Gastroesophageal sphincter (tissue), 4 donors: ENCODE data around the genes TDRD12 and CEBPA.

- PRO-cap: no peak
- RAMPAGE, long total RNA, 4 experiments: no peak in any of the 4 experiments
Observed at GRCh38 chr19:30374651-30375485, 2.7 kb downstream of the ZNF536 start.

DNA sequence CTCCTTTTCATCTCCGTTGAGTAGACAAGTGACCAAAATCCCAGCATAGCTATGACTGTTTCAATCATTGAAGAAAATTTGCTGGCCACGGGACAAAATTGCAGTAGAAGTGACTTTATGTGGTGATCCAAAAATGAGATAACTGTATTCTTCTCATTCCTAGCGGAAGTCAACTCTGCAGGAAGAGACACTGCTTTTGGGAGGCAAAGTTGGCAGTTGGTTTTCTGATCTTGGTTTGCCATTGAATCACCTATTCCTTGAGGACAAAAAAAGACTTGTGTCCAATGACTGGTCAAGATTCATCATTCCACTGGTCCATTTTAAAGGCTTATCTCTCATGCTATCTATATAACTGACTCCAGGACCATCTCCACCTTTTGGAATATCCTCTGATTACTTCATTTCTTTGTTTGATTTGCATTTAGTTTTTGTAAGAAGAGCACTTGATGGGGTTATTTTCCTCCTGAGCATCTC lies 454.3 kb downstream of the ZNF536 start:
- PRO-cap: no peak
- RAMPAGE, long total RNA, 4 experiments: no peak in any of the 4 experiments

DNA sequence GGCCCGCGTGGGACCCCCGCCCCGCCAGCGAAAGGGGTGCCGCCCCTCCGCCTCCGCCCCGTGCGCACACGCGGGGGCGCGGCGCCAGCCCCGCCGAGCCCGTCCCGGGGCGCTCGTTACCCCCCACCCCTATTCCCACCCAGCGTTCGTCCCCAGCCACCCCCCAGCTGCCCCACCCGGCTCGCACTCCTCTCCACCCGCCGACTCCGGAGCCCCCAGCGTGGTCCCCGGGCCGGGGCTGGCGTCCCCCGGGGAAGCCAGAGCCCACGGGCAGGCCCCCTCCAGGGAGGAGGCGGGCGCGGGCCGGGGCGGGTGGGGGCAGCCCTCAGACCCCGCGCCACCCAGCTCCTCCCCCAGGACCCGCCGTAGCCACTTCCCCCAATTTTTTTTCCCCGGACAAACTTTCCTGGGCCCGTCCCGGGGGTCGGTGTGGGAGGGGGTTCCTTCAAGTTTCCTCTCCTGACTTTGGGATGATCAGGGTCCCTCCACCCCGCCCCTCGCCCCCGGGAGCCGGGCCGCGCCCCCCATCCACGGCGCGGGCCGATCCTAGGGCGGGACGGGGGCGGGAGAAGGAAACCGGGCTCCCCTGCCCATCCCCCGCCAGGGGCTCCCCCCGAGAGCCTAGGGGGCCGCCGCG lies 804 bp upstream of the TSHZ3 start:
- PRO-cap: bidirectional peak, plus-strand start at position 142 of the sequence, minus-strand start outside the sequence; bidirectional peak, plus-strand start at position 399 of the sequence, minus-strand start at position 240 of the sequence
- RAMPAGE, long total RNA, 4 experiments: no peak in any of the 4 experiments

GRCh38 chr19:32091163-32091869 lies 254.1 kb upstream of the ZNF507 start:
- PRO-cap: no peak
- RAMPAGE, long total RNA, 4 experiments: no peak in any of the 4 experiments

DNA sequence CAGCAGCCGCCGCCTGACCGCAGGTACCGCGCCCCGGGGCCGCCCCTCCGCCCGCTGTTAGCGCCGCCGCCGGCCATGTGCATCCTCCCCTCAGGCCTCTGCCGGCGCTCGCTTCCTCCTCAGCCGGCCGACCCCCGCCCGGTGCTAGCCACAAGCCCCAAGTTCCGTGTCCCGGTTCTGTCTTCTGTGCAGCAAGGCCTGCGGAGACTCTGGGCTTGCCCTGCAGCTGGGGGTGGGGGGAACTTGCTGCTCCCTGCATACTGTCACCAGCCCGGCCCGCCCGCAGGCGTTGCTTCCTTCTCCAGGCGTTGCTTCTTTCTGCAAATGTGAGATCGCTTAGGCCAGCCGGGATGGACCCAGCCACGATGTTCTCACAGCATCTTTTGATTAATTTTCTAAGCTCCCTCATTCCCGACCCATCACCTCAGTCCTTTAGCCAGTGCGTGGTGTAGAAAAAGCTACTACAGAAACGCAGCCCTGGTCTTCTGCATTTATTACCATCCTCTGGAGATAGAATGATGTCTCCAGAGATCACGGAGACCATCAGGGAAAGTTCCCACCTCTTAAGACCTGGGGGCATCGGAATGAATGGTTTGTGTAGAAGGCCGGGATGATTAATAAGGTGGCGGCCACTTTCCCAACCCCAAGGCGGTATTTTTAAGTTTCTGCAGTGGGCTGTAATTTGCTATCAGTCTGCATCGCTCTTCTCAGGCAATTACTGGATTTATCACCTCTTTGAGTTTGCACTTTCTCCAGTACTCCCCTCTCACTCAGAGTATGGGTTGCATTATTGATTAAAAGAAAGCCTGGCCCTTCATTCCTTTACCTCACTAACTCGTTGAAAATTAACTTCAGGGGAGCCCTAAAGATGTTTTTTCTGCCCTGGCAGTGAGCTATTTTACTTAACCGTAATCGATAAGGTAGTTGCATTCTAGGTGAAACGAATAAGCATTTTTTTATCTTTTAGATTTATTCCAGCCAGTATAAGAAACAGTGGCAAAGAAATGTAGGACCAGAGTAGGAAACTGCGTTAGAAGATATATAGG lies 674 bp downstream of the ZNF507 start:
- PRO-cap: no peak
- RAMPAGE, long total RNA, 4 experiments: no peak in any of the 4 experiments

- PRO-cap: no peak
- RAMPAGE, long total RNA, 4 experiments: no peak in any of the 4 experiments
Observed at GRCh38 chr19:32363015-32363783, 17.8 kb downstream of the ZNF507 start.

DNA sequence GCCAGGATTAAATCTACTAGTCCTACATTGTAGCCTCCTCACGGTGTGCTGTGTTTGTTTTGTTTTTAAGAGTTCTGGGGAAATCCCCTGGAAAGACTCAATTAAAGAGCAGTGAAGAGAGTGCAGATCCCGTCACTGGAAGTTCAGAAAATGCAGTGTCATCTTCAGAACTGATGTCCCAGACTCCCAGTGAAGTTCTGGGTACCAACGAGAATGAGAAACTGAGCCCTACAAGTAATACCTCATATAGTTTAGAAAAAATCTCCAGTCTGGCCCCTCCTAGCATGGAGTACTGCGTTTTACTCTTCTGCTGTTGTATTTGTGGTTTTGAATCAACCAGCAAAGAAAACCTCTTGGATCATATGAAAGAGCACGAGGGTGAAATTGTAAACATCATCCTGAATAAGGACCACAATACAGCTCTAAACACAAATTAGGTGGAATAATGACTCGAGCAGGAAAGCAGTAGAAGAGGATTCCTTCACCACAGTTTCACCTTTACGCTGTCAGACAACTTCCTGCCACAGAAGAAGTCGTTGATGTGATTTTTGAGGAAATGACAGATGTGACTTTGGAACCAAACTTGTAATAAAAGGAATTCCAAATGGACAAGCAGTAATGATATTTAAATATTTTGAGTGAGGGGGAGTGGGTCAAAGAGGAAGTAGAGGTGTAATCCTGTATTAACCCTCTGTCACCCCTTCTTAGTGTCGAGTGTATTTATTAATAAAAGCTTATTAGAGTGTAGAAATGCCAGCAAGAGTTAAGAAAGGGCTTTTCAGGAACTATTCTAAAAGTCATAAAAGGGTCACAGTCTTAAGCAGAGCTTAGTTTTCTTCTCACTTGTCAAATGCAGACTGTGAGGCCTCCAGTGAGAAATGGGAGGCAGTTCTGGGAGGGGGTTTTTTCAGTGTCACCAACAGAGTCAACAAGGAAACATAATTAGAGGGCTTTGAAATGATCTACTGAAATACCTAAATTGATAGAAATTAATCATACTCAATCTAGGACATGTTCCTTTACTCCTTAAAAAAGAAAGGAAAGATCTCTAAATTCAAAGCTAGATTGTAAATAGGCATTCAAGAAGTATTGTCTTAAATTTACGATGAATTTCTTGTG lies 22.6 kb upstream of the DPY19L3 start:
- PRO-cap: no peak
- RAMPAGE, long total RNA, 4 experiments: no peak in any of the 4 experiments

DNA sequence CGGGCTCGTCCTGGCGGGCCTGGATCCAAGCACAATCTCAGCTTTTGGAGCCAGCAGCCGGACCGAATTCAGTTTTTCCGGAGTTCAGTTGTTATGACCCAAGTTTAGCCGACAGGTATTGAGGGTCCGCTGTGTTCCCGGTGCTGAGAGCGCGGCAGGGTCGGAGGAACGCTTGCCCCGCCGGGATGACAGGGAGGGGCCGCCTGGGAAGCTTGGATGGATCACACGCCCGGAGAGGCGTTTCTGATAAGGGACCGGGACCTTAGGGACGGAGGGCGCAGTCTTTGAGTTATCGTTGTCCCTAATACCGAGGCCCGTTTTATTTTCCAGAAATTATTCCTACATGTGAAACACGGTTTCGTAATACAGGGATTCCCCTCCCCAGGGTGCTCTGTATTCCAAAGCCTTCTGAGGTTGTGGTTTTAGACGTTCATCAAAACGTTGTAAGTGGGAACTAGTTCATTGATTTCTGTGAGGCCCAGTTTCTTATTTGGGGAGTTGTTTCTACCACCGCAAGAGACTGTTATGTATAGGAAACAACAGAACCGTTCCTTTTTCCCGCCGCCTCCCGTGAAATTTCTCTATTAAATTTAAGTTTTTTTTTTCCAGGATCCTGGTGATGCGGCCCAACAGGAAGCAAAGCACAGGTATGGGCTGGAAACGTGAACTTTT lies 732 bp downstream of the PDCD5 start:
- PRO-cap: no peak
- RAMPAGE, long total RNA, 4 experiments: no peak in any of the 4 experiments

GRCh38 chr19:32653728-32654060 lies 21.3 kb downstream of the ANKRD27 start:
- PRO-cap: no peak
- RAMPAGE, long total RNA, 4 experiments: no peak in any of the 4 experiments

GRCh38 chr19:32666054-32666432 lies 8.9 kb downstream of the ANKRD27 start:
- PRO-cap: no peak
- RAMPAGE, long total RNA, 4 experiments: no peak in any of the 4 experiments

DNA sequence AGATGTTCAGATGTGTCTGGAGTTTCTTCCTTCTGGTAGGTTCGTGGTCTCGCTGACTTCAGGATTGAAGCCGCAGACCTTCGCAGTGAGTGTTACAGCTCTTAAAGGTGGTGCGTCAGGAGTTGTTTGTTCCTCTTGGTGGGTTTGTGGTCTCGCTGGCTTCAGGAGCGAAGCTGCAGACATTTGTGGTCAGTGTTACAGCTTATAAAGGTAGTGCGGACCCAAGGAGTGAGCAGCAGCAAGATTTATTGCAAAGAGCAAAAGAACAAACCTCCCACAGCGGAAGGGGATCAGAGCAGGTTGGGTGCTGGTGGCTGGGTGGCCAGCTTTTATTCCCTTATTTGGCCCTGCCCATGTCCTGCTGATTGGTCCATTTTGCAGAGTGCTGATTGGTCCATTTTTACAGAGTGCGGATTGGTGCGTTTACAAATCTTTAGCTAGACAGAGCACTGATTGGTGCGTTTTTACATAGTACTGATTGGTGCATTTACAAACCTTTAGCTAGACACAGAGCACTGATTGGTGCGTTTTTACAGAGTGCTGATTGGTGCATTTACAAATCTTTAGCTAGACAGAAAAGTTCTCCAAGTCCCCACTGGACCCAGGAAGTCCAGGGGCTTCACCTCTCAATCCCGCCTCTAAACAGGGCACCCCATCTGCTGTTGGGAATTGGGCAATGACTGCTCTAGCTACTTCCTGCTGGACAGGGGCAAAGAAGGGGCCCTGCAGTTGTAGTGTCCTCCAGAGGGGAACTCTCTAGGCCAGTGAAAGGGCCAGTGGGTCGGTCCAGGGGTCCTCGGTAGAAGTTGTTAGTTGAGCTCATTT lies 1.8 kb downstream of the NUDT19 start:
- PRO-cap: unidirectional peak, minus-strand start at position 302 of the sequence
- RAMPAGE, long total RNA, 4 experiments: no peak in any of the 4 experiments

DNA sequence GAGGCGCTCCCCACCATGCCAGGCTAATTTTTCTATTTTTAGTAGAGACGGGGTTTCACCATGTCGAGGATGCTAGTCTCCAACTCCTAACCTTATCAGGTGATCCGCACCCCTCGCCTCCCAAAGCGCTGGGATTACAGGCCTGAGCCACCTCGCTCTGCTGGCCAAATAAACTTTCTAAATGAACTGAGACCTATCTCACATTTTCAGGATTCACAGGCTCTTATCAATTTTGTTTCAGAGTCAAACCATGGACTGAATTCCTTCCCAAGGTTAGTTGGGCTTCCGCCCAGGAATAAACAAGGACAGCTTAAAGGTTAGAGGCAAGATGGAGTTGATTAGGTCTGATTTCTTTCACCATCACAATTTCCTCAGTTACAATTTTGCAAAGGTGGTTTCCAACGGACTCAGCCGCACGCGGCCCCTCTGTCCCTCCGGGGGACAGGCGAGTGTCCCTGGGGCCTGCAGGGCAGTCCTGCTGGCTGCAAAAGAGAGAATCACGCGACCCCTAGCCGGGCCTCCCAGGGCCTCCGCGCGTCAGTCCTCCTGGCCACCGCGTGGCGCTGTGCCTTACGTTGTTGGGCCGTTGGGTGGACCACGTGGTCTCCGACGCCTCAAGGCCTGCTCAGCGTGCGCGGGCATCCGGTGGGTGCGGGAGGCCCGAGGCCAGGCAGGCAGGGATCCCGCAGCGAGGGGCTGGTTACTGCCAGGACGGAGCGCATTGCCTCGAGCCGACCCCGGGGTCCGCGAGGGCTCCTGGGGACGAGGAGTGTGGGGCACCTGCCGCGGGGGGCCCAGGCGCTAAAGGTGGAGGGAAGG lies at the start of gene TDRD12:
Gene TDRD12, plus strand, starts transcription at position 622 of the 819 bp plus-strand sequence.
- PRO-cap: no peak
- RAMPAGE, long total RNA, 4 experiments: no peak in any of the 4 experiments

- PRO-cap: no peak
- RAMPAGE, long total RNA, 4 experiments: no peak in any of the 4 experiments
Observed at GRCh38 chr19:32787284-32787952, 67.9 kb downstream of the TDRD12 start.

GRCh38 chr19:32902397-32902867 lies 32.9 kb upstream of the SLC7A9 start:
- PRO-cap: no peak
- RAMPAGE, long total RNA, 4 experiments: no peak in any of the 4 experiments

GRCh38 chr19:32918007-32918713 lies 48.6 kb upstream of the SLC7A9 start:
- PRO-cap: no peak
- RAMPAGE, long total RNA, 4 experiments: start-site peak on the minus strand in 1 of 4 experiments, at chr19:32918227-32918340 at its widest, 12 reads per replicate

DNA sequence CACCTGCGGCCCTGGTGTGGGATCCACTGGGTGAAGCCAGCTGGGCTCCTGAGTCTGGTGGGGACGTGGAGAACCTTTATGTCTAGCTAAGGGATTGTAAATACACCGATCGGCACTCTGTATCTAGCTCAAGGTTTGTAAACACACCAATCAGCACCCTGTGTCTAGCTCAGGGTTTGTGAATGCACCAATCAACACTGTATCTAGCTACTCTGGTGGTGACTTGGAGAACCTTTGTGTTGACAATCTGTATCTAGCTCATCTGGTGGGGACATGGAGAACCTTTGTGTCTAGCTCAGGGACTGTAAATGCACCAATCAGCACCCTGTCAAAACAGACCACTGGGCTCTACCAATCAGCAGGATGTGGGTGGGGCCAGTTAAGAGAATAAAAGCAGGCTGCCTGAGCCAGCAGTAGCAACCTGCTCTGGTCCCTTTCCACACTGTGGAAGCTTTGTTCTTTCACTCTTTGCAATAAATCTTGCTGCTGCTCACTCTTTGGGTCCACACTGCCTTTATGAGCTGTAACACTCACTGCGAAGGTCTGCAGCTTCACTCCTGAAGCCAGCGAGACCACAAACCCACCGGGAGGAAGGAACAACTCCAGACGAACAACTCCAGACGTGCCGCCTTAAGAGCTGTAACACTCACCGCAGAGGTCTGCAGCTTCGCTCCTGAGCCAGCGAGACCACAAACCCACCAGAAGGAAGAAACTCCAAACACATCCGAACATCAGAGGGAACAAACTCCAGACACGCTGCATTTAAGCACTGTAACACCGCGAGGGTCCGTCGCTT lies 27.5 kb downstream of the RHPN2 start:
- PRO-cap: no peak
- RAMPAGE, long total RNA, 4 experiments: no peak in any of the 4 experiments

- PRO-cap: no peak
- RAMPAGE, long total RNA, 4 experiments: no peak in any of the 4 experiments
Observed at GRCh38 chr19:33077844-33078635, 2.9 kb upstream of the GPATCH1 start.

DNA sequence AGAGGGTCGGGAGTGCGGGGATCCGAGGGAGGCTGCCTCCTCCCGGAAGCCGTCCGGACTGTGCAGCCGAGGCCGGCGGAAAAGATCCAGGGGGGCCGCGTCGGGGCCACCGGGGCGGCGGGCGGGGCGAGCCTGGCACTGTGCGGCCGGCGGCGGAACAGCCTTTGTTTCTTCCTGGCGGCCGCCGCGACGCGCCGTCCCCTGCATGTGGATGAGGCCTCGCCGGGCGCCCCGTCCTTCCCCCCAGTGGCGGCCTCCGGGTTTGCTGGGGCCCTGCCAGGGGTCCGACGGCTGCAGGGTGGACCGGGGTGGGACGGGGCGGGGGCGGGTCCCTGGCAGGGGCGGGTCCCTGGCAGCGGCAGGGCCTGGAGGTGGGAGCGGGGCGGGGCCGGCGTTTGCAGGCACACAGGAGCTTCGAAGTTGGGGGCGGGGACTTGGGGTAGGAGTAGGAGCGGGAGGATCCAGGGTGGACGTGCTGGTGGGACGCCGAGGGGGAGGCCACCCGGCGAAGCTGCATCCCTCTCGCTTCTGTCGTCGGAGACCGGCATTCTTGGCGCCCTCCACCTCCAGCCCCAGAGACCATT lies 1.2 kb upstream of the SLC7A10 start:
- PRO-cap: no peak
- RAMPAGE, long total RNA, 4 experiments: no peak in any of the 4 experiments

DNA sequence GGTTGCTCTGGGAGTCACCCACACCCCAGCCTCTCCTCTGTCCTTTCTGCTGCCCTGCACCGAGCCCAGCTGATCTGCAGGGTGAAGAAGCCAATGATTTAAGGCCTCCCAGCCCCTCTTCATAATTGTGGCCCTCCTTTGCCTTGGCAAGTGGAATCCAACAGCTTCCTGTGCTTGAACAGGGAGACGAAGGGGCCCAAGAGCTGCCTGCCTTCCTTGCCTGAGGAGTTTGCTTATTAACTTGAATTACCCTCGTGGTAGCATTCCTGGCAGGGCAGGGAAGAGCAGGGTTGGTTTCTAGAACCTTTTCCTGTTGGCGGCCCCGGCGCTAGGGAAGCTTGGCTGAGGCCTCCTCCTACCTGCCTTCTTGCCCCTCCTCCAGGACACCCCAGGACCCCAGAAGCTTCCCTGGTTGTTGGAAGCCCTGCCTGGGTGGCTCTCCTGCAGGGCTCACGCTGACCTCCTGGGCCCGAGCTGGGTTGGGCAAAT lies 10.9 kb downstream of the CEBPA start:
- PRO-cap: no peak
- RAMPAGE, long total RNA, 4 experiments: no peak in any of the 4 experiments

DNA sequence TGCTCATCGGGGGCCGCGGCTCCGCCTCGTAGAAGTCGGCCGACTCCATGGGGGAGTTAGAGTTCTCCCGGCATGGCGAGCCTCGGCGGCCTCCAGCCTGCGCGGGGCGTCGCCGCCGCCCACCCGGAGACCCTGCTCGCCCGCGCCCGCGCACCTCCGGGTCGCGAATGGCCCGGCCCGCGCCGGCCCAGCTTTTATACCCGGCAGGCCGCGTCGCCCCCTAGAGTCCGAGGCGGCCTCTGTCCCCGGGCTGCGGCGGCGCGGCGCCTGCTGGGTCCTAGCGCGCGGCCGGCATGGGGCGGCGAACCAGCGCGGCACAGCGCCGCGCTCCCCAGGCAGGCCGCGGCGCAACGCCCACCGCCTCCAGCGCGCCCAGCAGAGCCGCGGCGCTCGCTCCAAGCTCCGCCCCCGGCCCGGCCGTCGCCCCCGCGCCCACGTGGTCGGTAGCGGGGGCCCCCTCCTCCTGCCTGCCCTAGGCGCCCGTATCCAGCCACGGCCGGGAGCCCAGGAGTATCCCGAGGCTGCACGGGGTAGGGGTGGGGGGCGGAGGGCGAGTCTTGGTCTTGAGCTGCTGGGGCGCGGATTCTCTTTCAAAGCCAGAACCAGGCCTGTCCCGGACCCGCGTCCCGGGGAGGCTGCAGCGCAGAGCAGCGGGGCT lies at the start of gene CEBPA:
Gene CEBPA, minus strand, starts transcription at position 169 of the 658 bp plus-strand sequence.
- PRO-cap: bidirectional peak, plus-strand start at position 304 of the sequence, minus-strand start at position 169 of the sequence
- RAMPAGE, long total RNA, 4 experiments: no peak in any of the 4 experiments